ENCODE measurements around a stretch of chr12.

DNA sequence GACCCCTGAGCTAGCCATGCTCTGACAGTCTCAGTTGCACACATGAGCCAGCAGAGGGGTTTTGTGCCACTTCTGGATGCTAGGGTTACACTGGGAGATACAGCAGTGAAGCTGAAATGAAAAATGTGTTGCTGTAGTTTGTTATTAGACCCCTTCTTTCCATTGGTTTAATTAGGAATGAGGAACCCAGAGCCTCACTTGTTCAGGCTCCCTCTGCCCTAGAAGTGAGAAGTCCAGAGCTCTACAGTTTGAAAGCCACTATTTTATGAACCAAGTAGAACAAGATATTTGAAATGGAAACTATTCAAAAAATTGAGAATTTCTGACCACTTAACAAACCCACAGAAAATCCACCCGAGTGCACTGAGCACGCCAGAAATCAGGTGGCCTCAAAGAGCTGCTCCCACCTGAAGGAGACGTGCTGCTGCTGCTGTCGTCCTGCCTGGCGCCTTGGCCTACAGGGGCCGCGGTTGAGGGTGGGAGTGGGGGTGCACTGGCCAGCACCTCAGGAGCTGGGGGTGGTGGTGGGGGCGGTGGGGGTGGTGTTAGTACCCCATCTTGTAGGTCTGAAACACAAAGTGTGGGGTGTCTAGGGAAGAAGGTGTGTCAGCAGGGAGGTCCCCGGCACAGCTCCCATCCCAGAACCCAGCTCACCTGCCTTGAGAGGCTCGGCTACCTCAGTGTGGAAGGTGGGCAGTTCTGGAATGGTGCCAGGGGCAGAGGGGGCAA is 50.1 kb upstream of the IQSEC3 start:
- PRO-cap, result no peak
- RAMPAGE, long total RNA, 4 experiments, result no peak in any of the 4 experiments

GRCh38 chr12:17820-18388 is 48.7 kb upstream of the IQSEC3 start:
- PRO-cap, result no peak
- RAMPAGE, long total RNA, 4 experiments, result no peak in any of the 4 experiments

- PRO-cap, result no peak
- RAMPAGE, long total RNA, 4 experiments, result no peak in any of the 4 experiments
Measured at GRCh38 chr12:176256-177238, 37.4 kb downstream of the SLC6A12 start.

GRCh38 chr12:212209-212519 is 1.8 kb downstream of the SLC6A12 start:
- PRO-cap, result no peak
- RAMPAGE, long total RNA, 4 experiments, result no peak in any of the 4 experiments

GRCh38 chr12:212520-212772 is 1.5 kb downstream of the SLC6A12 start:
- PRO-cap, result no peak
- RAMPAGE, long total RNA, 4 experiments, result no peak in any of the 4 experiments

- PRO-cap, result no peak
- RAMPAGE, long total RNA, 4 experiments, result no peak in any of the 4 experiments
Measured at GRCh38 chr12:373564-374318, 15.4 kb downstream of the KDM5A start.

DNA sequence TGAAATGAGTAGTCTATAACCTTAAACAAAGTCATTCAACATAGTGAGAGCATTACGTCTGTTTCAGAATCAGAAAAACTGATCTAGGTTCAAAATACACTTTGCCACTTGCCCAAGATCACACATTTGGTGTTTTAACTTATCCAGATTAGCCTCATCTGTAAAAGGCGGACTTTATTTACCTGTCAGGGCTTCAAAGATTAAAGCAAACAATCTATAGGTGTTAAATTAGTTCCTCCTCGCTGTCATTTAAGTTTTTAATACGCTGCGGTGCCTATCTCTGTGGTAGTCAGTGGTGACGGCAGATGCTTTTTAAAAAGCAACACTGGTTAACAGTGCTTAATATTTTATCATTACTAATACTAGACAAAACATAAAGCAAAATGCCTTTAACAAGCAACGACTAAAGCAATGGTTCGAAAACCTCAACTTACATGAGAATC is 1.5 kb downstream of the KDM5A start:
- PRO-cap, result no peak
- RAMPAGE, long total RNA, 4 experiments, result no peak in any of the 4 experiments

- PRO-cap, result no peak
- RAMPAGE, long total RNA, 4 experiments, result no peak in any of the 4 experiments
Measured at GRCh38 chr12:516157-517299, 56.8 kb downstream of the B4GALNT3 start.

- PRO-cap, result no peak
- RAMPAGE, long total RNA, 4 experiments, result no peak in any of the 4 experiments
Measured at GRCh38 chr12:545394-546237, 85.9 kb downstream of the B4GALNT3 start.

DNA sequence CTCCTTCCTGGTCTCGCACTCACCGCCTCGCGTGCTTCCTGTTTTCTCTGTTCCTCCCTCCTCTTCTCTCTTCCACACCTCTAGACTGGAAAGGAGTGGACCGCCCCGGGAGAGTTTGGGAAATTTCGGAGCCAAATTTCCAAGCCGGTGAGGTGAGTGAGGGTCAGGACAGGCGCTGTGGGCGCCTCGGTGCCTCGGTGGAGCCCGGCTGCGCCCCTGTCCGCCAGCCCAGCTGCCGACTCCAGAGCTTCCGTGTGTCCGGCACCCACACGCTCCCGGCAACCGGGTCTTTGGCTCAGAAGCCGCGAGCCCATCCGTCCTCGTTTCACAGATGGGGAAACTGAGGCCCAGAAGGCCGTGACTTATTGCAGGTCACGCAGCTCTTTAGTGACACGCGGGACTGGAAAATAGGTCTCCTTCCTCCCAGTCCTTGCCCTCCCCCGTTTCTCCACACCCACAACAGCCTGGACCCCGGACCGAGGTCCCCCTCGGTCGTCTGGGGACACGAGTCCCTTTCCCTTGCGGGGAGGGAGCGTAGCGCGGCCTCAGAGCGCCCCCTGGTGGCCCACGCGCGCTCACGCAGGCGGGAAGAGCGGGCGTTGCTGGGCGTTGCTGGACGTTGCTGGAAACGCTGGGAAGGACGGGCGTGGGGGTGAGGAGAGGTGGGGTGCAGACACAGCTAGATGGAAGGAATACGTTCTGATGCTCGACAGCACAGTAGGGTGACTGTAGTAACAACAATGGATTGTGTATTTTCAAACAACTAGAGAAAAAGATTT is 87.0 kb downstream of the B4GALNT3 start:
- PRO-cap, result no peak
- RAMPAGE, long total RNA, 4 experiments, result no peak in any of the 4 experiments

DNA sequence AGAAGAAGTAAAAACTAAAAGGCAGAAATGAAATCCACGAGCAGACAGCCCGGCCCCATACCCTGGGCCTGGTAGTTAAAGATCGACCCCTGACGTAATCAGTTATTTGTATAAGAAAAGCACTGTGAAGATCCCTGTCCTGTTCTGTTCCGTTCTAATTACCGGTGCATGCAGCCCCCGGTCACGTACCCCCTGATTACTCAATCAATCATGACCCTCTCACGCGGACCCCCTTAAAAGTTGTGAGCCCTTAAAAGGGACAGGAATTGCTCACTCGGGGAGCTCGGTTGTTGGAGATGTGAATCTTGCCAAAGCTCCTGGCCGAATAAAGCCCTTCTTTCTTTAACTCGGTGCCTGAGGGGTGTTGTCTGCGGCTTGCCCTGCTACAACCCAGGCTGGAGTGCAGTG is 85.3 kb downstream of the NINJ2 start:
- PRO-cap, result no peak
- RAMPAGE, long total RNA, 4 experiments, result no peak in any of the 4 experiments

- PRO-cap, result no peak
- RAMPAGE, long total RNA, 4 experiments, result no peak in any of the 4 experiments
Measured at GRCh38 chr12:607321-608131, 55.7 kb downstream of the NINJ2 start.

- PRO-cap, result bidirectional peak, plus-strand start at chr12:646061, minus-strand start at chr12:645802
- RAMPAGE, long total RNA, 4 experiments, result no peak in any of the 4 experiments
Measured at GRCh38 chr12:645397-646224, 17.6 kb downstream of the NINJ2 start.

- PRO-cap, result no peak
- RAMPAGE, long total RNA, 4 experiments, result no peak in any of the 4 experiments
Measured at GRCh38 chr12:749810-750475, 2.4 kb upstream of the WNK1 start.

DNA sequence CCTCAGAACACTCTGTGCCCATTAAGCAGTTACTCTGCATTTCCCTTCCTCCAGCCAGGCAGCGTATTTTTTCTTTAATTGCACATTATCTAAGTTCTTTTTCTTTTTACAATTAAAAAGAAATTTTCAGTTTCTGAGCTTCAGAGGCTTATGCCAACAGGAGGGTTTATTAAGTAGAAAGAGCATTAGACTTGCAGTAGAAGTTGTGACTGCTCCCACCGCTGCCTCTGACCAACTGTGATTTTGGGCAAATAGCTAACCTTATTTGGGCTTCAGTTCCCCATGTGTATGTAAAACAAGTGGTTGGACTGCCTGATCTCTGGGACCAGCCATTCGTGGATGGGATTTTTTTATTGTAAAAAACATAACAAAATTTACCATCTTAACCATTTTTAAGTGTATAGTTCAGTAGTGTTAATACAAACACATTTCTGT is 65.8 kb downstream of the WNK1 start:
- PRO-cap, result no peak
- RAMPAGE, long total RNA, 4 experiments, result no peak in any of the 4 experiments

- PRO-cap, result no peak
- RAMPAGE, long total RNA, 4 experiments, result start-site peak on the plus strand in 2 of 4 experiments, at chr12:883409-883480 at its widest, 94 to 147 reads per replicate
Measured at GRCh38 chr12:883247-883702, 66.2 kb downstream of the RAD52 start.

DNA sequence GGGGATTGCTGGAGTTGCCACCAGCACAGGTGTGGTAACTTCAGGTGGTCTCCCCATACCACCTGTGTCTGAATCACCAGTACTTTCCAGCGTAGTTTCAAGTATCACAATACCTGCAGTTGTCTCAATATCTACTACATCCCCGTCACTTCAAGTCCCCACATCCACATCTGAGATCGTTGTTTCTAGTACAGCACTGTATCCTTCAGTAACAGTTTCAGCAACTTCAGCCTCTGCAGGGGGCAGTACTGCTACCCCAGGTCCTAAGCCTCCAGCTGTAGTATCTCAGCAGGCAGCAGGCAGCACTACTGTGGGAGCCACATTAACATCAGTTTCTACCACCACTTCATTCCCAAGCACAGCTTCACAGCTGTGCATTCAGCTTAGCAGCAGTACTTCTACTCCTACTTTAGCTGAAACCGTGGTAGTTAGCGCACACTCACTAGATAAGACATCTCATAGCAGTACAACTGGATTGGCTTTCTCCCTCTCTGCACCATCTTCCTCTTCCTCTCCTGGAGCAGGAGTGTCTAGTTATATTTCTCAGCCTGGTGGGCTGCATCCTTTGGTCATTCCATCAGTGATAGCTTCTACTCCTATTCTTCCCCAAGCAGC is 64.4 kb downstream of the RAD52 start:
- PRO-cap, result no peak
- RAMPAGE, long total RNA, 4 experiments, result no peak in any of the 4 experiments

GRCh38 chr12:1122781-1123215 is 131.8 kb downstream of the ERC1 start:
- PRO-cap, result no peak
- RAMPAGE, long total RNA, 4 experiments, result no peak in any of the 4 experiments

DNA sequence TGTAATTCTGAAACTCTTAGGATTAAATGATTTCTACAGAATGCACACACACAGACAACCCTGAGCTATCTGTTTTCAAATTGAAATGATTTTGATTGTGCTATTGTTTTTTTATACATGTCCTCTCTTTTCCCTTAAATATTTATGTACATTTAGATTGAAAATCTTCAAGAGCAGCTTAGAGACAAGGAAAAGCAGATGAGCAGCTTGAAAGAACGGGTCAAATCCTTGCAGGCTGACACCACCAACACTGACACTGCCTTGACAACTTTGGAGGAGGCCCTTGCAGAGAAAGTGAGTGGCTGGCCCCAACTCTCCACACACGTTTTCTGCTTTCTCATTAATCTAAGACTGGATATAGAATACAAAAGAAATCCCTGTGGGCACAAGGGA is 189.4 kb downstream of the ERC1 start:
- PRO-cap, result no peak
- RAMPAGE, long total RNA, 4 experiments, result start-site peak on the plus strand in 1 of 4 experiments, centred at position 163 of the sequence, 27 reads per replicate

- PRO-cap, result no peak
- RAMPAGE, long total RNA, 4 experiments, result no peak in any of the 4 experiments
Measured at GRCh38 chr12:1473855-1474572, 120.4 kb downstream of the FBXL14 start.

All from suprapubic skin (tissue), 4 donors.